LNCaP clone FGC (cell line): ENCODE results near the gene TFAP2A.

- RRBS, 2 experiments = no CpG with 5 or more reads among the region's 5 CpGs
Measured at GRCh38 chr6:8100253-8100790, 2.0 kb downstream of the EEF1E1 start.

DNA sequence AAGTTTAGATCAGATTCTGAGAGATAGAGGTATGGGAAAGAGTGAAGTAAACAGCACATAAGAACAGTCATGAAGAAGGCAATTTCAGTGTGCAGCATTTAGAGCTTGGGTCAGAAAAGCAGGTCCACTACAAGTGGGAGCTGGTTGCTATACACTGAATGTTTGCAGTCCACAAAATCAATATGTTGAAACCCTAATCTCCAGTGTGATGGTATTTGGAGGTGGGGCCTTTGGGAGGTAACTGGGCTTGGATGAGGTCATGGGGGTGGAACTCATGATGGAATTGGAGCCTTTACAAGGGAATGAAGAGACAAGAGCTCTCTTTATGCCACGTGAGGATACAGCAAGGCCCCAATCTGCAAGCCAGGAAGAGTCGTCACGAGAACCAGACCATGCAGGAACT, 216.6 kb upstream of the SLC35B3 start:
- RRBS, 2 experiments = no CpG with 5 or more reads among the region's 3 CpGs

DNA sequence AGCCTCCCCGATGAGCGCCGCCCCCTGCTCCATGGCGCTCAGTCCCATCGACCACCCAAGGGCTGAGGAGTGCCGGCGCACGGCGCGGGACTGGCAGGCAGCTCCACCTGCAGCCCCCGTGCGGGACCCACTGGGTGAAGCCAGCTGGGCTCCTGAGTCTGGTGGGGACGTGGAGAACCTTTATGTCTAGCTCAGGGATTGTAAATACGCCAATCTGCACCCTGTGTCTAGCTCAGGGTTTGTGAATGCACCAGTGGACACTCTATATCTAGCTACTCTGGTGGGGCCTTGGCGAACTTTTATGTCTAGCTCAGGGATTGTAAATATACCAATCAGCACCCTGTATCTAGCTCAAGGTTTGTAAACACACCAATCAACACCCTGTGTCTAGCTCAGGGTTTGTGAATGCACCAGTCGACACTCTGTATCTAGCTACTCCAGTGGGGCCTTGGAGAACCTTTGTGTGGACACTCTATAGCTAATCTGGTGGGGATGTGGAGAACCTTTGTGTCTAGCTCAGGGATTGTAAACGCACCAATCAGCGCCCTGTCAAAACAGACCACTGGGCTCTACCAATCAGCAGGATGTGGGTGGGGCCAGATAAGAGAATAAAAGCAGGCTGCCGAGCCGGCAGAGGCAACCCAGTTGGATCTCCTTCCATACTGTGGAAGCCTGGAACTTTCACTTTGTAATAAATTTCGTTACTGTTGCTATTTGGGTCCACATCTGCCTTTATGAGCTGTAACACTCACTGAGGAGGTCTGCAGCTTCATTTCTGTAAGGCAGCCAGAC, 589.4 kb upstream of the SLC35B3 start:
- RRBS, 2 experiments = no CpG with 5 or more reads among the region's 21 CpGs

- RRBS, 2 experiments = no CpG with 5 or more reads among the region's 67 CpGs
Measured at GRCh38 chr6:10414554-10415732, at the start of gene TFAP2A. TSS of gene TFAP2A (minus strand) at chr6:10415074.

DNA sequence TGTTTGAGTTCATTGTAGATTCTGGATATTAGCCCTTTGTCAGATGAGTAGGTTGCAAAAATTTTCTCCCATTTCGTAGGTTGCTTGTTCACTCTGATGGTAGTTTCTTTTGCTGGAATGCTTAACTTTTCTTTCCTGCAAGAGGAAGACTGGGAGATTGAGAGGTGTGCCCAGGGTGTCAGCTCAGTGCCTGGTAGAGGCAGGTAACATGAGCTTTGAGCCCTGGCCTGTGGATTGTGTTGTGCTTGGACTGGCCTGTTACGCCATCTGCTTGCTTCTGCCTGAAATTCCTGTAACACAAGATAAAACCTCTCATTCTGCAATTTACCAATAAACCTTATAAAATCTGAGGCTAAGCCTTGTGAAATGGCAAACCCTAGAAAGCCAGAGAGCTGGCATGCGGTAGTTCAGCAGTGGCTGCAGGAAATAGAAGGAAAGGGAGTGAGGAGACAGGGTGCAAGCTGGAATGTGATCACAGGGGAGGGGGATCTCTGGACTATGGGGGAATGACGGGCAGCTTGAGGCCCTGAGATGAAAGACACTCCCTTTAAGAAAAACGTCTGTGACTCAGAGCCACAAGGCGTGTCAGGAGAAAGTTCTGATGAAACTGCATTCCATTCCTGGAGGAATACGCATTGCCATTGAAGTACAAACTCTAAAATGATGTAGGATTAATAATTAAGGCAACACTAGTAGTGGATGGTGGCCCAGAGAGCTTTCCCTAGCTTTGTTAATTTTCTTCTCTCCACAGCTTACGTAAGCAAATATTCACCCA, 26.2 kb upstream of the TFAP2A start:
- RRBS, 2 experiments = no CpG with 5 or more reads among the region's 8 CpGs

GRCh38 chr6:10518921-10519327, 2.2 kb upstream of the GCNT2 start:
- RRBS, 2 experiments = no CpG with 5 or more reads among the region's 3 CpGs

DNA sequence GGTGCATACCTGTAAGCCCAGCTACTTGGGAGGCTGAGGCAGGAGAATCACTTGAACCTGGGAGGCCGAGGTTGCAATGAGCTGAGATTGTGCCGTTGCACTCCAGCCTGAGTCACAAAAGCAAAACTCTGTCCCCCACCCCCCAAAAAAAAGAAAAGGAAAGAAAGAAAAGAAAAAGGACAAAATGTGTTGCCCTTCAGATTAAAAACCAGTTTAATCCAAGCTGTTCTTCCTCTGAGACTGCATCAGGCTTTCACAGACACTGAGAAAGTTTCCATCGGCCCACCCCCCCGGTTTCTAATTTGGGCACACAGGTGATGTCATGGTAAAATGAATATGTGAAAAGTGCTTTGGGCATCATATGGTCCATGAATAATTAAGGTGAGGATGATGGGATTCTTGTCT, 3.5 kb downstream of the GCNT2 start:
- RRBS, 2 experiments = no CpG with 5 or more reads among the region's 4 CpGs

- RRBS, 2 experiments = no CpG with 5 or more reads among the region's 23 CpGs
Measured at GRCh38 chr6:10528960-10529995, 8.1 kb downstream of the GCNT2 start.

DNA sequence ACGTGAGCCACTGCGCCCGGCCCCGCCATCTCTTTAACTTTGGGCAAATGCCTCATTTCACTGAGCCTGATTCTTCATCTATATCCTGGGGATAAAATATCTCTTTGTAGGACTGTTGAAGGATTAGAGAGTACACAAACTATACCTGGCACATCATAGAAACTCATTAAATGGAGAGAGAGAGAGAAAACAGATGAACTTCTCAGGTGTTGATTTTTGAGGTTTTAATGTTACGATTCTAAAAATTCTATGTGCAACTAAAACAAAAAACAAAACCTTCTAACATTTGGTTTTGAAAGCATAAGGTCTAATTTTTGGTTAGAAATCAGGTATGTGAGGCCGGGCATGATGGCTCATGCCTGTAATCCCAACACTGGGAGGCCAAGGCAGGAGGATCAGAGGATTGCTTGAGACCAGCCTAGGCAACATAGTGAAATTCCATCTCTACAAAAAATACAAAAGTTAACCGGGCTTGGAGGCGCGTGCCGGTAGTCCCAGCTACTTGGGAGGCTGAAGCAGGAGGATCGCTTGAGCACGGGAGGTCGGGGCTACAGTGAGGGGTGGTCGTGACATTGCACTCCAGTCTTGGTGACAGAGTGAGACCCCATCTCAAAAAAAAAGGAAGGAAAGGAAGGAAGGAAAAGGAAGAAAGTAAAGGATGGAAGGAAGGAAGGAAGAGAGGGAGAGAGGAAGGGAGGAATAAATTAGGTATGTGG, 18.5 kb downstream of the GCNT2 start:
- RRBS, 2 experiments = no CpG with 5 or more reads among the region's 14 CpGs

DNA sequence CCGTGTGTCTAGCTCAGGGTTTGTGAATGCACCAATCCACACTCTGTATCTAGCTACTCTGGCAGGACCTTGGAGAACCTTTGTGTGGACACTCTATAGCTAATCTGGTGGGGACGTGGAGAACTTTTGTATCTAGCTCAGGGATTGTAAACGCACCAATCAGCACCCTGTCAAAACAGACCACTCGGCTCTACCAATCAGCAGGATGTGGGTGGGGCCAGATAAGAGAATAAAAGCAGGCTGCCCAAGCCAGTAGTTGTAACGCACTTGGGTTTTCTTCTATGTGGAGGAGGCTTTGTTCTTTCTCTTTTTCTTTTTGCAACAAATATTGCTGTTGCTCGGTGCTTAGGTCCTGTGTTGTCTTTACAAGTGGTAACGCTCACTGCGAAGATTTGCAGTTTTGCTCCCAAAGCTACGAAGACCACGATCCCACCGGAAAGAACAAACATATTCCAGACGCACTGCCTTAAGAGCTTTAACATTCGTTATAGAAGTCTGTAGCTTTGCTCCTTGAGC, 1.5 kb upstream of the TMEM14C start:
- RRBS, 2 experiments = 97 to 100% methylated on average over 2 of the region's 13 CpGs

GRCh38 chr6:10751646-10752086, 4.1 kb downstream of the TMEM14B start:
- RRBS, 2 experiments = no CpG with 5 or more reads among the region's 9 CpGs

- RRBS, 2 experiments = 83% methylated on average over 2 of the region's 12 CpGs; no CpG with 5 or more reads in 1 of the 2 experiments
Measured at GRCh38 chr6:10887419-10888026, 671 bp downstream of the SYCP2L start.

DNA sequence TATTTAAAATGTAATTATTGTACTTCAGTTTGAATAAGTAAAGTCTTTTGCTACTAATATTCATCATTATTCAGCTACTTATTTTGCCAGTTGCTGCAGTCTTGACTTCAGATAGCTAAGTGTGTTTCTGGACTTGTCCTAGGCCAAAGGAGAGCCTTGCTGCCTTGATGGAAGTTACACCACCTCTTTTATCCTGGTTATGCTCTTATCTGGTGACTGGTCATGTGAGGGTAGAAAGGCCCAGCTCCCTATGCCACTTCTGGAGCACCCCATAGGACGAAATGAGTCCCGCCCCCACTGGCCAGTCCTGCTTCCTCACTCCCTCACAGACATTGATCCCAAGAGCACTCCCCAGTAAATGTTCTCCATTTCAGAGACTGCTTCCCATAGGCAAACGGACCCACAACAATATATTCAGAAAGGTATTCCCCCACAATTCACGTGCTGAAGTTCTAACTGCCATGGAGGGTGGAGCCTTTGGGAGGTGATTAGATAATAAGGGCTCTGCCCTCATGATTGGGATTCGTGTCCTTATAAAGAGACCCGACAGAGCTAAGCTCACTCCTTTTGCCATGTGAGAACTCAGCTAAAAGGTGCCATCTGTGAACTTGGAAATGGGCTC, 21.4 kb upstream of the ELOVL2 start:
- RRBS, 2 experiments = no CpG with 5 or more reads among the region's 6 CpGs

DNA sequence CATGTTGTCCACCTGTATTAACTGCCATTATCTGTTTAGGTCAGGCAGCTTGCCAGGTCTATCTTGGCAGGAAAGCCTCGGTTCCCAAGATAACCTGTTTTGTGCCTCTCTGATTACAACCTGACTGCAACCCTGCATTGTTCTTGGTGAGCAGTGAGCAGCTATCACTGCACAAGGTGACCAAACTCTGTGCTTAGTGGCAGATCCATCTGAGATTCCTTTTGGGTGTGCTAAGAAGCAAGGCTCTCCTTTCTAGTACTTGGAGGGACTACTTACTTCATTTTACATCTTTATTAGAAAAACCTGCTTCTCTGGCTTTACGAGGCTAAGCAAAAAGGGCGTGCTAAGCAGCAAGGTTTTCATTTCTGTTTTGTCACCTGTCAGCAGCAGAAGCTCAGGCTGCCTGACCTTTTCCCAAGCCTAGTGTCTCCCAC, 23.4 kb upstream of the ELOVL2 start:
- RRBS, 2 experiments = no CpG with 5 or more reads among the region's 3 CpGs

GRCh38 chr6:11231356-11232010, 985 bp downstream of the NEDD9 start:
- RRBS, 2 experiments = no CpG with 5 or more reads among the region's 3 CpGs

- RRBS, 2 experiments = no CpG with 5 or more reads among the region's 10 CpGs
Measured at GRCh38 chr6:11251381-11252372, 19.2 kb upstream of the NEDD9 start.

GRCh38 chr6:11253458-11253929, 21.0 kb upstream of the NEDD9 start:
- RRBS, 2 experiments = no CpG with 5 or more reads among the region's 4 CpGs

DNA sequence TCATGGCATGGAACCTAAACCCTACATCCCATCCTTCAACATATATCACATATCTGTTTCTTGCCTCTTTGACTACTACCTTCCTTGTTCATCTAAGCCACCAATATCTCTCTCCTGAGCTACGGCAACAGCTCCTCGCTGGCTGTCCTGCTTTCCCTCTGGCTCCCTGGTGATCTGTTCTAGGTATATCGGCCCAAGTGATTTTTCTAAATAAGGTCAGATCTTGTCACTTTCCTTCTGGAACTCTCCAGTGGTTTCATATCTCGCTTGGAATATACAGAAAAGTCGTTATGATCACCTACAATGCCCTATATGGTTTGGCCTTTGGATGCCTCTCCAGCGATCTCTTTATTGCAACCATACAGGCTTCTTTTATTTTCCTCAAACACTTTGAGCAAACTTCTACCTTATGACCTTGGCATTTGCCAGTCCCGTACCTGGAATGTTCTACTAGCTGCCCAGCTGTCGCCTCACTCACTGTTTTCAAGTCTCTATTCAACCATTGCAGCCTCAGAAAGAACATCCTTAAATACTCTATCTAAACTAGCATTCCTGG, 50.3 kb upstream of the NEDD9 start:
- RRBS, 2 experiments = no CpG with 5 or more reads among the region's 8 CpGs

DNA sequence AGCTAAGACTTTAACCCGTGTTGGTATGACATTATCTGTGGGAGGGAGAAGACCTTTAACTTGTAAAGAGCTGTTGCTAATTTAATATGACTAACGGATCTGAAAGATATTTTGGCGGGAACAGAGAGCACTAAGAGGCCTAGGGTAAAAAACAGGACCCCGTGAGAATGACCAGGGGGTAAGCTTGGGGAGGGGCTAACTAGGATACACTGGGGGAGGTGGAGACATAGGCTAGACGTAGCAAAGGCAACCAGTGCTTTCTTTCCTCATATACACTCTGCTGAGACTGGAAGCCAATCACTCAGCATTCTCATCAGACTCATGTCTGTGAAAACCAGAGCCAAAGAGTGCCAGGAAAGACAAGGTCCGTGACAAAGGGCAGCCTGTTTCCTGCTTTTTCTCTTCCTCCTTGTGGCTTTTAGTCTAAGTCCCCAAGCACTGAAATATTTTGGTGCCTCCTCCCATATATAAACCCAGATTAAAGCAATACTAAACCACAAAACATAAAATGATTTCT, 97.9 kb upstream of the NEDD9 start:
- RRBS, 2 experiments = no CpG with 5 or more reads among the region's 6 CpGs

GRCh38 chr6:11607088-11607817, 69.7 kb downstream of the TMEM170B start:
- RRBS, 2 experiments = no CpG with 5 or more reads among the region's 9 CpGs